ENCODE measurements around the genes DLX3, PDK2, COL1A1 and MRPL27.

- PRO-cap: no peak
Observed at GRCh38 chr17:49638628-49639189, 39.2 kb downstream of the SPOP start.

DNA sequence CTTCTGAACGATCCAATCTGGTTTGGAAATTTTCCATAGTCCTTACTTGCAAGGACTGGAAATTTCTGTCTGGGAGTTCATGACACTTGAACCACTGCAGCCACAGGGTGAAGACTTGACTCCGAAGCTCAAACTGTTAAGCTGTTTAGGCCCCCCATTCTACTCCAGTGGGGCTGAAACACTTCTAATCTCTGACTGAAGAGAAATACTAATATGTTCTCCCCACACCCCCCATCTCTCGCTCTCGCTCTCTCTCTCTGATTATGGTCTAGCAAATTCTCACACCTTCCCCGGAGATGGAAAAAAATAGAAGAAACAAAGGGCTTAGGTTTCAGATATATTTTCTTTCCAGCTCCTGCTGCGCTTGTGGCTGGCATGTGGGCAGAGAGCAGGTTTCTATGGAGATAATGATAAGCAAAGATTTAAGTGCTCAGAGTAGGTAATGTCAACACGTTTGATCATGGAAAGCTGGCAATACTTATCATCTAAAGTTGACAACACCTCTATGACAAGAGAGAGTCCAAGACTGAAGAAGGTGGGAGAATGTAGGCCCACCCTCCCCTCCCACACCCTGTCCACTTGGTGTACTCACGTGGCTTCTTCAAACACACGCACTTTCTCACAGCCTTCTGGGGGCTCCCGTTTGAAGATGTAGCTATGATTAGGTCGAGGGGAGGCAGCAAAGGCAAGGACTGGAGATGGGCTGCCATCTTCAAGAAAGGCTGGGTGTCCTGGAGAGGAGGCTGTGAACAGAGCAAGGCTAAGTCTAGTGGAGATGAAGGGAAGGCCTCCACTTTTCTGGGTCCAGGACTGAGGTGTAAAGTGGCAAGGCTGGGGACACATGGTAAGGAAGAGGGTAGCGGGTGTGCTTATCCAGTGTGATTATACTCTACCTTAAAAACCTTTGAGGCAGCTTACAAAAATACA is 8.1 kb upstream of the SLC35B1 start:
- PRO-cap: no peak

- PRO-cap: no peak
Observed at GRCh38 chr17:49787337-49787795, 1.1 kb upstream of the KAT7 start.

DNA sequence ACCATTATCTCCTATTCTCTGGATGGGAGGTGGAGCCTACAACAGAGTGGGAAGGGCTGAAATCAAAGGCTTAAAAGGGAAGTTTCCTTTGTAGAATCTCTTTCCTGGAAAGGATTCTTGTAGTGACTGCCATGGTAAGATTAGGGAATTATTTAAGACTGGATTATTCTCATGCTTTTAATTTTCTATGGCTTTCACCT is 26.4 kb downstream of the KAT7 start:
- PRO-cap: no peak

DNA sequence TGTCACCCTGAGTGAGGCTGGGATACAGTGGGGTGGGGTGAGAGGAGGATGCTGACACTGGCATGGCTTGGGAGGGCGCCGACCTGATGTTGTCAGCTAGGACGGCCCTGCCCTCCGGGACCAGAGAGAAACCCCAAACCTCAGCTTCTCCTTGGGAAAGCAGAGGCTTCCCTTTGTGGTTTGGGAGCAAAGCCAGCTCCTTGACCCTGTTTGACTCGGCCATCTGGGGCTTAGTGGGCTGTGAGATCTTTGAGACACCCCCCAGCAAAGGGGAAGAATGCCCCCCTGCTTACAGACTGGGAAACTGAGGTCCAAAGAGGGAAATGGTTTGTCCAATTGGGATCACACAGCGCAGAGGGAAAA is 40.8 kb upstream of the DLX4 start:
- PRO-cap: no peak

- PRO-cap: unidirectional peak, minus-strand start at chr17:49995221
Observed at GRCh38 chr17:49994490-49995458, at the start of gene DLX3. DLX3 (minus strand) TSS chr17:49995224.

- PRO-cap: no peak
Observed at GRCh38 chr17:50047255-50048168, 8.4 kb upstream of the ITGA3 start.

GRCh38 chr17:50059775-50060269 is 3.9 kb downstream of the ITGA3 start:
- PRO-cap: no peak

DNA sequence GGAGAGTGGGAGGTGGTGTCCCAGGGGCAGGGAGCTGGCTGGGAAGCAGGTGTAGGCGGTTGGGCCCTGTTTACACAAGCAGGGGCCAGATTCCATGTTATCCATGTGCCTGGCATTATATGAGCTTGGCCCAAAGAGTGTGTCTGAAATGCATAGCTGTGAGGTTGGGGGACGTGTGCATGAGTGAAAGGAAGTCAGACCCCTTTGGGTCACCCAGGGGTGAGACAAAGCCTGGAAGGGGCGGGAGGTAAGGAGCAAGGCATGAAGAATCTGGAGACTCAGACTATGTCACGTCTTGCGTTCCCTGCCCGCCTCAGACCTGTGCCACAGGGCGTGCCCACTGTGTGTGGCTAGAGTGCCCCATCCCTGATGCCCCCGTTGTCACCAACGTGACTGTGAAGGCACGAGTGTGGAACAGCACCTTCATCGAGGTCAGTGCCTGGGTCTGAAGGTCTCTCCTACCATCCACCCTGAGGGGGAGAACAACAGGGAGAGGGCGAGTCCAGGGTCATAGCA is 15.1 kb upstream of the PDK2 start:
- PRO-cap: no peak

- PRO-cap: bidirectional peak, plus-strand start at chr17:50095354, minus-strand start at chr17:50095066
Observed at GRCh38 chr17:50094613-50095856, at the start of gene PDK2. PDK2 (plus strand) TSS chr17:50095351.

GRCh38 chr17:50097915-50098624 is 2.9 kb downstream of the PDK2 start:
- PRO-cap: no peak

GRCh38 chr17:50100690-50101405 is 5.7 kb downstream of the PDK2 start:
- PRO-cap: no peak

DNA sequence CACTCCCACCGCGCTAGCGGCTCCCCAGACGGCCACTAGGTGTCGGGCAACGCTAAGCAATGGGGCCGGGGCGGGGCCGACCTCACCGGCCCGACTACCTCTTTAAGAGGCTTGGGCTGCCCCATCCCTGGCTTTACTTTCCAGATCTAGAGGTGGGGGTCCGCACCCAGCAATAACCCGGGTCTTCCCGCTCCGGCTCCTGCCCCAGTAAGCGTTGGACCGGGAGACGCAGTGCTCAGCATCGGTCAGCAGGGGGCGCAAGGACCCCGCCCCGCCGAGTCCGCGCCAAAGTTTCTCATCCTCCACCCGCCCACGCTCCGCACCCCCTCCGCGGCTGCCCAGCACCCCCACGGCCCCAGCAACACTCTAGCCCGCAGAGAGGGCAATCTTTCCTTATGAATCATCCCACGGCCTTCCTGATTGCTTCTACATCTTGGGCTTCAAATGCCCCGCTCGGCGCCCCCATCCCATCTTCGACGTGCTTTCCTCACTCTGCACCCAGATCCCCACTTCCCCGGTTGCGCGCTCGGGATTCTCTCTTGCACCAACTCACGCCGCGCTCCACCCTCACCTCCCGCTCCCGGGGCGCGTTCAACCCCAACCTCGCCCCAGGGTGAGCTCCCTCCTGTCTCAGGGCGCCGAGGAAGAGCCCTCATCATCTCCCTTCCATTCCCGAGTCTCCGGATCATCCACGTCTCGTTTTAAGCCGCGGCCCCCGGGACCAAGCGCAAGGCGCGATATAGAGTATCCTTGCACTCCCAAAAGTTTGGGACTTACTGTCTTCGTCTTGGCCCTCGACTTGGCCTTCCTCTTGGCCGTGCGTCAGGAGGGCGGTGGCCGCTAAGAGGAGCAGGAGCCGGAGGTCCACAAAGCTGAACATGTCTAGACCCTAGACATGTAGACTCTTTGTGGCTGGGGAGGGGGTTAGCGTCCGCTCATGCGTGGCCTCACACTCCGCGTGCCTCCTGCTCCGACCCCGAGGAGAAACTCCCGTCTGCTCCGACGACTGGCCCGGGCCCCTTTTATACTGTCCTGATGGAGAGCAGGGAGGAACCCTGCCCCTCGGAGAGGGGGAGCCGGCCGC is at the start of gene COL1A1:
TSS of gene COL1A1 (minus strand) at position 998 of the 1,084 bp plus-strand sequence.
- PRO-cap: bidirectional peak, plus-strand start at position 470 of the sequence, minus-strand start at position 289 of the sequence; unidirectional peak, minus-strand start at position 996 of the sequence

DNA sequence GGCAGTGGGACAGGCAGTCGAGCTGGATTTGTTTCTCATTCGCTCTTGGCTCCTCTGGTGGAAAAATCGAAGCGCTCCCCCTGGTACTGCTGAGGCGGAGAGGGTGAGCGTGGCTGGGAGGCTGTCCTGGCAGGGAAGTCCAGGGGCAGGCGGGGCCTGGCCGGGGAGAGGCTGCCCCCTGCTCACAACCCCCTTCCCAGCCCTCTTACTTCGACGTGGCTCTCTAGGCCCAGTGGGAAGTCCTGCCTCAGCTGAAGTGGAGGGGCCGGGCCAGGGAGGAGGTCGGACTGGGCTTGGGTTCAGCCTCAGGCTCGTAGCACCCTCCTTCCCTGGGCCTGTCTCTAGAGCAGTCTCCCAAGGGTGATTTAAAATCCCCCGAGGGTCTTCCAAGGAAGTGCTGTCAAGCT is 16.5 kb upstream of the TMEM92 start:
- PRO-cap: no peak

DNA sequence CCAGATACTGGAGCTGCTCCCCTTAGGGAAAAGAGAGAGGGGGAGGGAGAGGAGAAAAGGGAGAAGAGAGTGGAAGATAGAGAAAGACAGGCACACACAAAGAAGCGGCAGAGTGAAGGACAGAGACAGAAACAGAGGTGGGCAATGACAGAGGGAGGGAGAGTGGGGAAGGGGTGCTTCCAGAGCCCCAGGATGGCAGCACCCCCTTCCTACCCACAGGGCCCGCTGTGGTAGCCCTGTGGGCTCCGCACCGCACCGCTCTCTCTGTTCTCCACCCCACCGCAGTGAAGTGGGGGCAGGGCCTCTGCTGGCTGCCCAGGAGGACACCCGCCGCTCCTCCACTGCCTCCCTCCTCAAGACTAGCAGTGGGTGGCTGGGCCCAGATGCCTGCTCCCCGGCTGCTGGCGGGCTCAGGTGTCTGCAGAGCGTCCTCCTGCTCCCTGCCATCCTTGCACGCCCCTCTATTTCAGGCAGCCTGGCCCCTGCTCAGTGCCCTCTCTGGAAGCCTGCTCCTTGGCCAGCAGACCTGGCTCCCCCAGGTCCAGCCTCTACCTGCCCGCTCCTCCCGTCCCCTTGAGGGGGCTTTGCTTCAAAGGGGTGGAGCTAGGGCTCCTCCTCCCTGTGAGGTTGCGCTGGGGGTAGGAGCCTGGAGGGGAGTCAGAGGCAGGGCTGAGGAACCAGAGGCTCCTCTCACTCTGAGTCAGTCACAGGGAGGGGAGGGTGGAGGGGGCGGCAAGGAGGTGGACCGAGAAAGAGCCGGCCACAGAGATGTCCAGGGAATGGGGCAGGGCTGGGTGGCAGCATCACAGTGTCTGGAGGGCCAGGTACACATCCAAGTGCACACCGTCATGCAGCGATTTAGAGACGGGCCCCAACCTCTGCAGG is 10.0 kb upstream of the TMEM92 start:
- PRO-cap: no peak

DNA sequence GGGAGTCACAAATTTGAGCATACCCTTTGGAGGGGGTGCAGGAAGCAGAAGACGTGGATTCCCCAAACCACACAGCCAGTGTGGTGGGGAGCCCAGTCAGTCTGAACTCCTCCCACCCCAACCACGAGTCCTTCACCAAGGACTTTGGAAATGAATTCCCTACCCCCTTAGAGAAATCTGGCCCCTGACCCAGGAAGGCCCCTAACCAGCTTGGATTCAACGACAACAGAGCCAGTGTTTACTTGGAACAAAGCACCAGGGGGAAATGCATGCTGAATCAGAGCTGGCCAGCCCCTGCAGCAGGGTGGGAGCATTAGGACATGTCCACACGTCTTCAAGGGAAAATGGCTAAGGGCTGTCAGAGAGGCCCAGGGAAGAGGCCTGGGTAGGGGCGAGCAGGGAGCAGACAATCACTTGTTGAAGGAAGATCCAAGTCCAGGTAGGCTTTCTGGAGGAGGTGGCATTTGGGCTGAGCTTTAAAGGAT is 5.4 kb upstream of the TMEM92 start:
- PRO-cap: unidirectional peak, plus-strand start at position 361 of the sequence

DNA sequence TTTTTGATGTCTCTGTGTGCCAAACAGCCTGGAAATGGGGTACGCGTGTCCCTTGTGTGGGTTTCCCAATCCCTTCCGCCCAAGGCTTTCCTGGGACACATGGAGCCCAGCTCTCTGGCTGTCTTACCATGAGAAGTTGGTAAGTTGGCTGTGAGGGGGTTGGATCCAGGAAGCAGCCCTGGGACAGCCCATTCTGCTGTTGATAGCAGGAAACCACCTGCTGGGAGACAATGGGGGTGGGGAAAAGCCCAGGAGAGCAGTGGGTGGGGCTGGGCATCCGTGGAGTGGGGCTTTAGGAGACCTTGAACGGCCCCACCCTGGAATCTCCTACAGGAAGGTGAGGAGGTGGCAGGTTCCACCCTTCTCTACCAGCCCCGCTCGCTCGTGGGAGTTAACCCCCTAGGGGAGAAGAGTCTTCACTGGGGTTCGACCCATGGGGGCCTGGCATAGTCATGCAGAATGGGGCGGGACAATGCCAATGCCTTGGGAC is 5.8 kb downstream of the TMEM92 start:
- PRO-cap: no peak

GRCh38 chr17:50372607-50373395 is at the start of gene MRPL27:
MRPL27 (minus strand) TSS chr17:50373184.
- PRO-cap: bidirectional peak, plus-strand start at chr17:50373249, minus-strand start at chr17:50373170

GRCh38 chr17:50382563-50383329 is 9.7 kb downstream of the EME1 start:
- PRO-cap: no peak

DNA sequence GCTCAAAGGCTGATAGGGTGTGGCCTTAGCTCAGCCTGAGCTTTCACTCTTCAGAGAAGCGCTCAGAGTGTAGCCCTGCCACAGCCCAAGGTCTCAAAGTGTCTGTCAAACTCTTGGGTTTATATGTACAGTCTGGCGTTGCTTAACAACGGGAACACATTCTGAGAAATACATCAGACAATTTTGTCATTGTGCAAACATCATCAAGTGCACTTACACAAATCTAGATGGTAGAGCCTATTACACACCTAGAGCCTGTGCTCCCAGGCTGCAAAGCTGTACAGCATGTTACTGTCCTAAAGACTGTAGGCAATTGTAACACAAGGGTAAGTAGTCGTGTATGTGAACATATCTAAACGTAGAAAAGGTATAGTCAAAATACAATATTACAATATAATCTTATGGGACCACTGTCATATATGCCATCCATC is 20.8 kb downstream of the CHAD start:
- PRO-cap: no peak

All from vermiform appendix (tissue), 1 donor.